ENCODE data around the gene ITGB6.

GRCh38 chr2:160028484-160029207 is 33.8 kb downstream of the PLA2R1 start:
- PRO-cap, result no peak
- RAMPAGE, long total RNA, 4 experiments, result no peak in any of the 4 experiments

- PRO-cap, result no peak
- RAMPAGE, long total RNA, 4 experiments, result no peak in any of the 4 experiments
Measured at GRCh38 chr2:160155030-160155314, 45.1 kb downstream of the ITGB6 start.

DNA sequence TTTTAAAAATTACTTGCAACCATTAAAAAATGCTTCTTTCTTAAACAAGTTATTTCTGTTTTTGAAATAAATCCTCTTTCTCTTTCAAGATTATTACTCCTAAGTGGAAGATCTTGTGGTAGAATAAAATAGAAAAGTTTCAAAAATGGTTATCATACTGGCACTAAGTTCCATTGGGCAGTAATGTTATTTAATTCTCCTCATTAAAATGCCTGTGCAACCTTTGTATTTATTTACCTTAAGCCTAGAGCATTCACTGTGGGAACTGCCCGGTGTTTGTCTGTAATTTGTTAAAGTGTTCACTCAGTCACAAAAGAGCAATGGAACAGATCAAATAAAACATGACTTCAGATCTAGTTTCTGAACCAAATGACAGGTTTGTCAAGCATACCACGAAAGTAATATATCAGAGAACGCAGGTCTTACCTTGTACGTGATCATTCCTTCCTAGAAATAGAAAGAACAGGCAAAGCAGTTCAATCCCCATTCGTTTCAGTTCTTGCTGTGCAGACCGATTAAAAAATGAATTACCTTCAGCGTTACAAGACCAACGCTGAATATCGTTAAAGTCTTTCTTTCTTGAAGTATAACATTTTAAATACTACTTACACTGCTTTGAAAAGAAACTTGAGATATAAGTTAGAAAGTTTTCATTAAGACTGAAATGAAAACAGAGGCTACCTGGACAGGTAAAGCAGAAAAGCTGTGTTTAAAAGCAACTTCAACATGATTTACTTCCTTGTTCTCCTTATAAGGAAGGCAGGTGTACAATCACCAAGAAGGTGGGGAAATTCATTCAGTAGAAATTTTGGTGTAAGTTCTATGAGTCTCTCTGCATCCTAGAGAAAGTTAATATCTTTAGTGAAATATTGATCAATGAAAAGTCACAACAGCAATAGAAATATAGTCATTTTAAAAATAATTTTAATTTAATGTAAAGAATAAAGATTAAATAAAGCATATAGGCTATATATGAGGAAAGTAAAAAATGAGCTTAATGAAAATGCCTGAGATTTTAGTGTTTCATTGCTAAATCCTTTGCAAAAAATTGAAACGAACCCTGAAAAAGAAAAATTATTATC is at the start of gene ITGB6:
Gene ITGB6 (minus strand): TSS at position 696 of the 1,082 bp plus-strand sequence.
- PRO-cap, result unidirectional peak, plus-strand start at position 249 of the sequence; bidirectional peak, plus-strand start at position 306 of the sequence, minus-strand start at position 267 of the sequence; bidirectional peak, plus-strand start at position 486 of the sequence, minus-strand start at position 454 of the sequence; unidirectional peak, minus-strand start at position 517 of the sequence
- RAMPAGE, long total RNA, 4 experiments, result start-site peak on the minus strand in 4 of 4 experiments, centred at positions 674 to 703 of the sequence, 70 to 344 reads per replicate

- PRO-cap, result no peak
- RAMPAGE, long total RNA, 4 experiments, result no peak in any of the 4 experiments
Measured at GRCh38 chr2:160210528-160211090, 10.5 kb upstream of the ITGB6 start.

GRCh38 chr2:160453684-160454260 is 39.8 kb downstream of the RBMS1 start:
- PRO-cap, result no peak
- RAMPAGE, long total RNA, 4 experiments, result no peak in any of the 4 experiments

DNA sequence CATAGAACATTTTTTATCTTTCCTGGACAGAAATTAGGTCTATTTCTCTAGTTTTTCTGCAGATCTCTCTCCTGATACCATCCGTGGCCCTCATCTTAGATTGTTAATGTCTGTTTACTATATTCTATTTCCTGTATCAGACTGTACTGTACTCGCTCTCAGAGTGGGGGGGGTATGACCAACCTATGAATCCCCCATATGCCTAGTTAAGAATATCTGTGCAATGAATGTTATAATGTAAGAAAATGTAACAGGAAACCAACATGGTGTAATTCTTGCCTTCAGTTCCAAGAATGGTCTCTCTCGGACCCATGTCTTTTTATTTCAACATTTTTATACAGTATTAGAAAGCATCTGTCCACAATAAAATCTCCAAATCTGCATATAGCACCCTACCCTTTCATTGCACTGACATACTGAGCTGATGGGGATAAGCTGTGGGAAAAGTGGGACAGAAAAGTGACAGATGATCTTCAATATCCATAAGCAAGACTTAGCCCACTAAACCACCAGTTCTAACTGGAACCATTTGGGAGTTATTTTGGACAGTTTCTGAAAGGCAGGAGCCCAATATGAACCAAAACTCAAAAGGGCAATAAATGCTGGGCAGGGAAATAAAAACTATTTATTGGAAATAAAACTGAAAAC is 22.9 kb downstream of the RBMS1 start:
- PRO-cap, result no peak
- RAMPAGE, long total RNA, 4 experiments, result no peak in any of the 4 experiments

DNA sequence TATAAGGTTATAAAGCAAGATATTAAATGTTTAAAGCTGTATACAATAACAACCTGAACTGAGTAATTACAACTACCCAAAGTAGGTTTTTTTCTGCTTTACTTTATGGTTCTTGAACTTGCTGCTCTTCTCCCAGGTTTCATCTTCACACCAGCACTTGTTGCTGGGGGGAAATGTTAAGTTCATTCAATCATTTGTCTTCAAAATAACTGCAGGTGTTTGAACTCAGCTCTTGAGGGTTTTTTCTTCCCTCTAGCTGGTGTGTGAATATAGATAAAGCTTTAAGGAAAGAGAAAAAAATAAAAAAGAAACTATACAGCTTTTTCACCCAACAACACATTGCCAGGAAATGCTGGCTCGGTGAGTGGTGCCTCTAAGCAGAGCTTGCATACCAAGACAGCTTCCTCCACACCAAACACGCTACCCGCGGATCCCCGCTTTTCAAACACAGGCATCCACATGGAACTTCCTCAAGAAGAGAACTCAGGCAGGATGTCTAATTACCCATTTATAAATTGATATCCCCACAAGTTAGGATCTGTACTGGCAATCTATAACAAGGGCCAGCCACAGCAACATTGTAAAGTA is 69.9 kb upstream of the TANK start:
- PRO-cap, result no peak
- RAMPAGE, long total RNA, 4 experiments, result no peak in any of the 4 experiments

DNA sequence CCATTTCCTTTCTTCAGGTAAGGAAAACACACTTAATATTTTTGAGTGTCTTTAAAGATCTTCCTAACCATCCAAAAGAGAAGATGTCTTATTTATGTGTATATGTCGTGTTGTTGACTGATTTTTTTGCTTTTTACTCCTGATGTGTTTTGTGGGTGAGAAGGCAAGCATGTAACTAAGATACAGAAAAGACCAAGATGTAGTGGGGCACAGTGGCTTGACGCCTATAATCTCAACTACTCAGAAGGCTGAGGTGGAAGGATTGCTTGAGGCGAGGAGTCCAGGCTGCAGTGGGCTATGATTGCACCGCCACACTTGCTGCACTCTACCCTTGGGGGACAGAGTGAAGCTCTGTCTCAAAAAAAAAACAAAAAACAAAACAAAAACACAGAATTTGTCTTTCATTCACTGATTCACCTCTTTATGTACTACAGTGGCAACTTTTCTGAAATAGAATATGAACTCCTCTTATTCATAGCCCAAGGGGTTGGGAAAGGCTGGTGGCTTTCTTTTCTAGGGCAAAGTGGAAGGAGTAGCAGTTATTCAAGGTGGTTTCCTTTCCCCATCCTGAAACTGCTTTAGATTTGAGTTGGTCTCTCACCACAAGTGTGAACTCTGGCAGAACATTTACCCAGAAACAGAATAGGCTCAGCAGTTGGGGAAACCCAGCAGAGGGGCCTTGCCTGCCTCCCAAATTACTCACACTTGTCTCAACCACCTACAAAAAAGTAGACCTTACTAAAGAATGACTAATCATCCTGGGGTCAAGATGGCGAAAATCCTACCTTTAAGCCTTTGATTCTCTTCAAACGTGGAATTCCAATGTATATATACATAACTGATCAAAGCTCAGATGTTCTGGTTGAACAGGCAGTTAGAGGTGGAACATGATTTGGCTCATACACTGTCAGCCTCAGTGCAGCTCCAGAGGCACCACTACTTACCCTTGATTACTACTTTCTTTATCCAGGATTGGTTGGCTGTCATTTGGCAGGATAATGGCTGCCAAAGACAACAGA is 6.5 kb downstream of the TANK start:
- PRO-cap, result no peak
- RAMPAGE, long total RNA, 4 experiments, result no peak in any of the 4 experiments

DNA sequence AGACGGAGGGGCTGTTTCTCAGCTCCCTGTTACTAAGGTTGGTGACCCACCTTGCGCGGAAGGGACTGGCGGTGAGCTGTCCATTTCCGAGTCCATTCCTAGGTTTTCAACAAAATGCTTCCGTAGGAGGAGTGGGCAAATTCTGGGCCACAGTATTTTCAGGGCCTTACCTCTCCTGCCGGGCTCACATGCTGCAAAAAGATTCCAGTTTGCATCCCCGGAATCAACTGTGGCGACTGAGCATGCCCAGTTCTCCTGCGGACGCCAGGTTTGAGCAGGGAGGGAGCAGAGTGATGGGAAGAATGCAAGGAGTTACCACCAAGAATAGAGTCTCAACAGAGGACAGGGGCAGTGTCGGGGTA is 1.3 kb downstream of the SLC4A10 start:
- PRO-cap, result no peak
- RAMPAGE, long total RNA, 4 experiments, result no peak in any of the 4 experiments

- PRO-cap, result no peak
- RAMPAGE, long total RNA, 4 experiments, result no peak in any of the 4 experiments
Measured at GRCh38 chr2:162261653-162261941, 18.4 kb upstream of the FAP start.

GRCh38 chr2:164652340-164652958 is 31.2 kb upstream of the GRB14 start:
- PRO-cap, result no peak
- RAMPAGE, long total RNA, 4 experiments, result no peak in any of the 4 experiments

DNA sequence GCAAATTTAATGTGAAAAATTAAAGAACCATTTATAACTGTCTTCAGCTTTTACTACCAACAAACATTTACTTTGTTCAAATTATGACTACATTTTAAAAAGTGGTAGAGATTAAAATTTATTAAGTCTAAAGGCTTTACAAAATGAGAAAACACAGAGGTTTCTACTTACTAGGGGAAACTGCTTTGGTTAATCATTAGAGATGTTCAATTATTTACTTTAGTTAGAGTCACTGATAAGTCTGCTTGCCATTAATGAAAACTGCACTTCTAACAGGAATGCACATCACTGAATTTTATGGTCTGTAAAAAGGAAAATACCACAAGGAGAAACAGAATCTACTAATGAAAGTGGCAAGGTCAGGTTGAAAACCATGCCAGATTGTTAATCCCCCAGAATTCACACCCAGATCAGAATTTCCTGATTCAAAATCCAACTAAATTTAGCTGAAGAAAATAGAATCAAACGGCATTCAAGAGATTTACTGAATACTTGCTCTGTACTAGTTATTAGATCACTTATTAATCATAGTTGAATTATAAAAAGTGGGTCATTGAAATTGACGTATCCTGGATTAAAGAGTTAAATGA is 90.5 kb upstream of the GRB14 start:
- PRO-cap, result no peak
- RAMPAGE, long total RNA, 4 experiments, result no peak in any of the 4 experiments

- PRO-cap, result bidirectional peak, plus-strand start at chr2:164910307, minus-strand start at chr2:164910242
- RAMPAGE, long total RNA, 4 experiments, result no peak in any of the 4 experiments
Measured at GRCh38 chr2:164909976-164910564, 45.3 kb downstream of the SLC38A11 start.

DNA sequence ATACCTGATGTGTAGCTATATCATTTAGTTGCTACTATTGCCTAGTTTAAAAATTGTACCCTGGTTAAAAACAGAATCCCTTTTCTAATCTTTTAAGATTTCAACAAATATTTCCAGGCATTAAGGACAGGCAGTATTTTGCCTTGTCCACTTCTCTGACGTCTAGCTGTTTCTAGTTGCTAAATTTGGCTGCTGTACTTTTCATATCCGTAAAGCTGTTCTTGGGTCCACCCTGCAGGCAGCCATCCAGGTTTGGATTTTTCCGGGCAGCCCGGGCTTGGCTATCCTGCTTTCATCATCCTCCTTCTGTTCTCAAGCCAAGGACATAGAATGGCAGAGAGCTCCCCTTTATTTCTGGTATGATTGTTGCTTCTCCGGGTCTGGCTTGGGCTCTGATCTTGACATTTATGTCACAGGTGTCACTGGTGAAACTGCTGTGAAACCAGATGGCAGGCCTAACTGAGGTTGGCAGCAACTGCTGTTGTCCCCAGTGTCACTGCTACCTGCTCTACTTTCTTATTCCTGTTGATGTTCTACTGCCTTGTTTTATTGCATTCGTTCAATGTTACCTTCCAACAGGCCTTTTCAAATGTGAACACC is 35.5 kb downstream of the SCN2A start:
- PRO-cap, result bidirectional peak, plus-strand start at position 210 of the sequence, minus-strand start at position 174 of the sequence
- RAMPAGE, long total RNA, 4 experiments, result no peak in any of the 4 experiments

DNA sequence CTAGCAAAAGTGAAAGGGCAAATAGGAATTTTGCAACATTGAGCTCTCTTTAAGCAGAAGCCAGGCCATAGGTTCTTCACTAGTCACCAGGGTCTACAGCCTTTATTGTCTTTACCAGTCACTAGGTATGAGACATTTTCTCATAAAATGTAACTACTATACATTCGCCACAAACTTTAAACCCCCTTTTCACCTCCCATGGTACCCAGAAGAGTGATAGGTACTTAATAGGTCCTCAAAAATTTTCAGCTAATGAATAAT is 37.4 kb downstream of the SCN1A start:
- PRO-cap, result no peak
- RAMPAGE, long total RNA, 4 experiments, result no peak in any of the 4 experiments

DNA sequence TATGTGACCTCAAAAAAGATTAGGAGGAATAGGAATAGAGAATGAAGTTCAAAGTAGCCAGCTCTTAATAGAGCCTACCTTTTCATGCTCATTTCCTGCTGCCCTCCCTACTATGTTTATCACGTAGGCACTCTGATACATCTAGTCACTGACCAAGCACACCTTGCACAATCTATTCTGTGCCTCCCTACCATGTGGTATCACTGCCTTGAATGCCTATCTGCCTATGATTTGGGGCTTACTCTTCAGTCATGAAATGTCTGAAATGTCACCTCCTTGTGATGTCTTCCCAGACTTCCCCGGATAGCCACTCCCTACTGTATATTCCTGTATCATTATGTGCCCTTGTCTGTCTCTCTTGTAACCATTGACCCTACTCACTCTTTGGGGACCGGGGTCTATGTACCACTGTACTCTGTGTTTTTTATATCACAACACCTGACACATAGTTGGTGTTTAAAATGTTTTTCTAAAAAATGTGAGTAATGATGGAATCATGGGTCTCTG is 102.6 kb upstream of the SCN1A start:
- PRO-cap, result no peak
- RAMPAGE, long total RNA, 4 experiments, result no peak in any of the 4 experiments

- PRO-cap, result no peak
- RAMPAGE, long total RNA, 4 experiments, result no peak in any of the 4 experiments
Measured at GRCh38 chr2:167293379-167293902, 640 bp downstream of the B3GALT1 start.

- PRO-cap, result no peak
- RAMPAGE, long total RNA, 4 experiments, result no peak in any of the 4 experiments
Measured at GRCh38 chr2:167335378-167335996, 42.7 kb downstream of the B3GALT1 start.

DNA sequence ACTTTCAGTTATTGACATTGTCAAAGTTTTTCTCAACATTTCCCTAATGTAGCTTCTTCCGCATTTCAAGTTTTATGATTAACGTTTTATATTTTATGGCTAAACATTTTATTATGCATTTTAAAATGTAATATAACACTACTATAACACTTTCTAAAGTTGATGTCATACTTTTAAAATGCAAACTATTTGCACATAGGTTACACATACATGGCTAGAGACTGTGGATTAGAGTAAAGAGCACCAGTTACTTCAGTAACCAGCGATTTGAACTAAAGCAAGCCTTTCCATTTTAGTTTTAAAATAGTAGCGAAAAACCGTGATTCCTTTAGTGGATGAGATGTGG is 91.0 kb downstream of the B3GALT1 start:
- PRO-cap, result no peak
- RAMPAGE, long total RNA, 4 experiments, result no peak in any of the 4 experiments

DNA sequence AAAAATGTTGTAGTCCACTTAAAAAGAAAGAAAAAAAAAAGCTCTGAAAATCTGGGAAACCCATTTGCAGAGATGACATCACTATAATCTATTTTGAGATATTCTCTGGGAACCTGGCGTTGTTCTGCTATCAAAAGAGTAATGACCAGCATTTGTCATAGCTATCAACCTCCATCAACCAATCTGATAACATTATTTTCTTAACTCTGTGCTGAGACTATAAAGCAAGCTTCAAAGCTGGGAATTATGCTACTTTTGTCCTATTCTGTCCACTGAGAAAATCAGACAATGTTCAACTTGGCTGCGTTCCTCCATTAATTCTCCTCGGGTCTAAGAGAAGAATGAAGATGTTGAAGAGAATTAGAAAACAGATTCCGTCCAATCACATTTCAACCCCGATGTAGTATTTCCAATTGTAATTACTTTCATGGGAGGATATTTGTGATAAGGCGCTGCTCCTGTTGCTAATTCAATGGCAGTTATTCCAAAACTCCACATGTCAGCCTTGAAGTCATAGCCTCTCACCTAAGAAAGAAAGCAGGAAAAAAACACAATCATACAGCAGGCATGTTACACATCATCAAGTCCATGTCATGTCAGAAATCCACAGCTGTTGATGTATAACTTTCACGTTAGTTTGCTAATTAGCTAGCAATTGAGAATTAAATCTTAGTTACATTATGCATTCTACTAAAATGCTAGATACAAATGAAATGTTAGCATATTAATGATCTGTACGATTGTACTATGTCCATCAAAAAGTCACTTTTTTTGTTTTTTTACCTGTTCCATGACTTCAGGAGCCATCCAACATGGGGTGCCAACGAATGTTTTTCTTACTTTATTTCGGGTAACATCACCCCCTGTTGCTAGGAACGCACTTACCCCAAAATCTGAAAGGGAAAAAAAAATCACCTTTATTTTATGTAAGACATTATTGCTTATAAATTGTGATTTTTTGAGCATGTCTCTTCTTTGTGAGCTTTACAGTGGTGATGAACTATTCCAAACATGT is 107.2 kb downstream of the STK39 start:
- PRO-cap, result no peak
- RAMPAGE, long total RNA, 4 experiments, result start-site peak on the minus strand in 2 of 4 experiments, centred at positions 807 to 825 of the sequence, 9 to 28 reads per replicate